Glomerular endothelial cell (primary cell): ENCODE measurements around a stretch of chr6.

- RAMPAGE, long total RNA = no peak
Measured at GRCh38 chr6:3380551-3381256, 76.1 kb downstream of the SLC22A23 start.

DNA sequence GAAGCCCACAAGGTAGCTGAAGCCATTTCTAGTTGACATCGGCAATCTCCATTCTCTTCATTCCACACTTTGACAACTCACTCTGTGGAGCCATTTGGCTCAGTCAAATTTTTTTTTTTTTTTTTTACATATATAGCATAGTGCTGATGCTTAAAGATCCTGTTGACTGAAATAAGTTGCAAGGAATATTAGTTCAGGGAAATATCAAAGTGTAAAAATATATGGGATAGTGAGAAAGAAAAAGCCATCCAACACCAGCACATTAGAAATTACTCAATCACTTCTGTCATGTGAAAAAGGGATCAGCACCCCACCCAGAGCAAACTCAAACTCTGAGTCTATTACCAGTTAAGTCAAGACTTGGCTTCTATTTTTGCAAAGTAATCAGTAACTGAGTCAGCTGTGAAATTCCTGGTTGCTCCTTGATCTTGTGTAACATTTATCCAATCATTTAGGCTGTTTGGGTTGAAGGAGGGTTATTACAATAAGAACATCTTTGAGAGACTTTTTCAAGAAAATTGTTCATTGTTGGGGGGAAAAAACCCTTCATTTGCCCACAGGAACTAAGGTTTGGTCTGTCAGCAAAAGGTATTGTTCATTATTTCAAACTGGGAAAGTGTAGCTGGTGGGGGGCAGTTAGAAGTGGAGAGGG is 51.2 kb downstream of the SLC22A23 start:
- RAMPAGE, long total RNA = no peak

- RAMPAGE, long total RNA = no peak
Measured at GRCh38 chr6:3409752-3410360, 47.0 kb downstream of the SLC22A23 start.

GRCh38 chr6:3444325-3445391 is 12.2 kb downstream of the SLC22A23 start:
- RAMPAGE, long total RNA = no peak

- RAMPAGE, long total RNA = no peak
Measured at GRCh38 chr6:3454043-3454650, 2.7 kb downstream of the SLC22A23 start.

DNA sequence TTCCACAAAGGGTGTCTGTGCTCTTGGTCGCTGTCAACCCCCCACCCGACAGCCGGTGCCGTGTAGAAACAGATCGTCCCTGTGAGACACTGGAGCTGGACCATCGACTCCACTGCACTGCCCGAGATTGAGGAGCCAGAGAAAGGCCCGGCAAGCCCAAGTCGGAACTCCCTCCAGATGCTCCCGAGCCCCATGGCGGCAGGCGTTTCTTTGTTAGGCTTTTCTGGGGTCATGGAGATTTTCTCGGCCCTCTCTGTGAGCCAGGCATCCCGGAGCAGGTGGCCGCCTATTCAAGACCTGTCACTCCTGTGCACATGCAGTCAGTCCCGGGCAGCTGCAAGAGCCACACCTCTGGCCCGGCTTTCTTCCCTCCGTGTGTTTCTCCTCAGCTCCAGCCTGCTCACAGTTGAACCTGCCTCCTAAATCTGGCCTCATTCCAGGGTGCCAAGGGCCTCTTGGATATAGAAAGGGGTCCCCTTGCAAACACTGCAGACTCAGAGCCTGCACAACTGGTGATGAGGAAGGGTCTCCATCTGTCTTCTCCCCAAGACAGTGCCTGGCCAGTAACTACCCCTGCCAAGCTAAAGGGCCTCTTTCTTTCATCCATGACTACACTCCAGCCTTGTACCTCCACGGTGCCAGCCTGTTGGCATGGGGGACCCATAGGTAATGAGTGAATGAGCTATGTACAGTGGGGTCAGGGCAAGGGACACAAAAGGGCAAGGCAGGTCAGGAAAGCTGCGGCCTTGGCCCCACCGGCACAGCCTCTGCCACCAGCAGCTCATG is 25.7 kb downstream of the PXDC1 start:
- RAMPAGE, long total RNA = no peak

DNA sequence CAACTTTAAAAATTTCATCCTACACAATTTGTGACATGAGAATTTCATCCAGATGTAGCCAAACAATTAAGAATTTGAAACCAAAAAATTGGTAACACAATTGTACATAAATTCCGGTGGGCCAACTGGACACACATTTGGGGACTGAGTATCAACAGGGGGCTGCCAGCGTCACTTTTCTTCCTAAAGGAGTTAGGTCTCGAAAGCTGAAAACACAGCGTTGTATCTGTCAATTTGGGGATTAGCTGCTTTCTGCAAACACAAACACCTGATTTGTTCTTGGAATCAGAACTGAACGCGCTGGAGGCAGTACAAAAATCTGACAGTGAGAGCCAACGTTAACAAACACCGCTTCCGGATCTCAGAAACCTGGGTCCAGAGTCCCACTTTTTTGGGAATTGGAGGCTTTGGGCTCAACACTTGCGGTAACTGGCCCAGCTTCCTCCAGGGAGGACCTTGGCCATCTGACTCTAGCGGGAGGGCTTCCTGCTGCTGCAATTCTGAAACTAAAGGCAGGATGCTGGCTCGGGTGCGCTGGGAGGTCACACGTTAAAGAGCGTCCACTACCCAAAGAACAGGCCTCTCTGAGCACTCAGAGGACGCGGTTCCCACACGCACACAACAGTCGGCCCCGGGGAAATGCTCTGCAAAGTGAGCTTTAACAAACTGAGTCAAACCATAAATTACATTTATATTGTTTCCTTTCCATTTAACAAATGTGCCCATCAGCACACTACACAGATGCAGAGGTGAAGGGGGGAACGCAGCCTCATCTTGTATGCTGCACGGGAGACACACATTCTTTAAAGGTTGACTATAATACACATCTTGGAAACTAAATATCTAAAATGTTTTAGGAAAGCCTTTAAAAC is 8.6 kb downstream of the PXDC1 start:
- RAMPAGE, long total RNA = no peak

DNA sequence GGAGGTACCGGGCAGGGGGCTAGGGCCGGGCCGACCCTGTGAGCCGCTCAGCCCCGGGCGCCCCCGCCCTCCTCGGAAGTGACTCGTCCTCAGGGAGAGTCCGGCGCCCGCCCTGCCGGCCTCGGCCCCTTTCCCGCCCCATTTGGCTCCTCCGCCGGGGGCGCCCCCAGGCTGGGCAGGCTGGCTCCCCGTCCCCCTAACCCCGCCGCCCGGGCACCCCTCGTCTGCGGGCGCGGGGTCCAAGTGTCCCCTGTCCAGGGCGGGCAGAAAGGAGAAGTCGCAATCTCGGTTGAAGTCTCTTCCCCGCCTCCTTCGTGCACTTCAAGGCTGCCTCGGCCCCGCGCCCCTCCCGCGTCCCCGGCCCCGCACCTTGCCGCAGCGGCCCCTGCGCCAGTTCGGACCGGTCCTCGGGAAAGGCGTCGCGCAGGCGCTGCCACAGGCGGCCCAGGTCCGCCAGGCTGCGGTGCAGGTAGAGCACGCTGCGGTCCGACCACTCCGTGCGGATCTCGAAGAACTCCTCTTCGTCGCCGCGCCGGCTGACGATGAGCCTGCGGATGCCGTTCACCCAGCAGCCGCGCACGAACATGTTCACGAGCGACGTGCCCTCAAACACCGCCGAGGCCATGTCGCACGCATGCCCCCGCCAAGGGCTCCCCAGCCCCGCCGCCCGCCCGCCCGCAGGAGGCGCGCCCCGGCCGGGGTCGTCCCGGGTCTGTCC is 447 bp downstream of the PXDC1 start:
- RAMPAGE, long total RNA = no peak

DNA sequence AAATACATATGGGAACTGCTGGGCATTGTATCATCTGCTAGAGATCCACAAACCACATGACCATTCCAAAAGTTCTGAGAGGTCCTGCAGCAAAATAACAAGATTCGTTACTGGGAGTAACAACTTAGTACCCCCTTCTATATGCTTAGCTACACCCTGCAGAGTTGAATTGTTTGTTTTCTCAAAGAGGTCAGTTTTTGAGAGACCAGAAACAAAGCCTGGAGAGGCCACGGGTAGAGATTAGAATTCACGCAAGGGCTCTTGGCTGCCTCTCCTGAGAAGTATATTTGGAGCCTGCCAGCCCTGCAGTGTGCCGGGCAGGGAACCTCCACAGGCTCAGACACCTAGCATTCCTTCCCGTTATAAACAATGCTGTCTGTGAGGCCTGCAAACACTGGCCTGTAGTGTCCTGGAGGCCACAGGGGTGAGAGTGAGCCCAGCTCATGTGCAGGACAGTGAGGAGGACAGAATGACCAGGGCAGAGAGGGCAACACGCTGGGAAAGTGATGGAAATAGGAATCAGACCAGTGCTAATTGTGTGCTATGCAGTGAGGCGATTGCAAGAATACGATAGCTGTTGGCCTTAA is 48.0 kb upstream of the FAM50B start:
- RAMPAGE, long total RNA = no peak

DNA sequence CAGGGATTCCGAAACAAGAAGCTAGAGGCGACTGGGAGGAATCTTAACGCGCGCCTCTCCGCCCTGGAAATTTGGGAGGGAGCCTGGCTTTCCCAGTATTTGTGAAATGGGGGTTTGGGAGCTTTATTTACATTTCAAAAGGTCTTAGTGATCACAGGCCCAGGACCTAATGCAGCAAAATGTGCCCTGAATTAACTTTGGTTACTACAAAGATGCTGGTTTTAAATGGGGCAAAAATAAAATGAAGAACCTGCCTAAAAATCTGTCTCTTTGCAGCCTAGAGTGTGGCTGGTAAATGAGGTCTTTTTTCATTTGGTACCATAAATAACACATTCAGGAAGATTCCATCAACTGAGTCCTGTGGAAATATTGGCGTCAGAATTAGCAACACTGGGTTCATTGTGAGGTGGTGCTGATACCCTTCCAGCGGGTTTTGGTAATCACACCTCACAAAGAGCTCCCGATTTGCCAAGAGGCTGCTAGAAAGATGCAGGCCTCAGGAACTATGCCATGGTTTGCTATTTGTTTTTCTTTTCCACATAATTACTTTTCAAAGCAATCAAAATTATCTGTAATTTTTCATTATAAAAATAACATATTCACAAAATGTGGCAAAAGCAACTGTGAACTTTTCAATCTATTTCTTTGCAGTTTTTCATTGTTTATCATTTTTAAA is 55.3 kb downstream of the FAM50B start:
- RAMPAGE, long total RNA = no peak

GRCh38 chr6:3913877-3914143 is 64.6 kb downstream of the FAM50B start:
- RAMPAGE, long total RNA = no peak

GRCh38 chr6:4316893-4317392 is 181.6 kb upstream of the ECI2 start:
- RAMPAGE, long total RNA = no peak

DNA sequence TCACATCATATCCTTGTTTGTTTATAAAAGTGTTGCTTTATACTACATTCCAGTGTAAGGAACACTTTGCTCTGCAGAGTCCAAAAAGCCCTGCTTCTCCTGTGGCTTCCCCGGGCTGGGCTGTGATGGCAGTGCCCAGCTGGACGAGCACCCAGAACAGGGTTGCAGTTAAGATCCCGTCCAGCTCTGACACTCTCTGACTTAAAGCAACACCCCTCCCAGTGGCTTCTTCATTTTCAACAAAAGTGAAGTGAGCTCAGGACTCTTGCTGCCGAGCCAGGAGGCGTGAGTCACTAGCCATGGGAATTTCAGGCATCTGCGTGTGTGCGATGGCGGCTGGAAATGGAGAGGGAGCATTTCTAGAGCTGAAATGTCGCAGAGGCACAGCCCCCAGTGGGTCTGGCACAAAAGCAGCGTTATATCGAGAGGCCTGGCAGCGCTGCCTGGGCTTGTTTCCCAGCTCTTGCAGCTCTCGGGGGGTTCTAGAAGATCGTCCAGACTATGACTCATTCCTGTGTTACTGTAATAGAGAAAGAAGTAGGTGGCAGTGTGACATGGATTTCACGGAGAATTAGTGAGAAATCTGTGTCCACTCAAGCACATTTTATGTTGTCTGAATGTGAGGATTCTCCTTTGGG is 216.5 kb upstream of the ECI2 start:
- RAMPAGE, long total RNA = no peak

GRCh38 chr6:4446954-4447432 is 311.6 kb upstream of the ECI2 start:
- RAMPAGE, long total RNA = no peak

DNA sequence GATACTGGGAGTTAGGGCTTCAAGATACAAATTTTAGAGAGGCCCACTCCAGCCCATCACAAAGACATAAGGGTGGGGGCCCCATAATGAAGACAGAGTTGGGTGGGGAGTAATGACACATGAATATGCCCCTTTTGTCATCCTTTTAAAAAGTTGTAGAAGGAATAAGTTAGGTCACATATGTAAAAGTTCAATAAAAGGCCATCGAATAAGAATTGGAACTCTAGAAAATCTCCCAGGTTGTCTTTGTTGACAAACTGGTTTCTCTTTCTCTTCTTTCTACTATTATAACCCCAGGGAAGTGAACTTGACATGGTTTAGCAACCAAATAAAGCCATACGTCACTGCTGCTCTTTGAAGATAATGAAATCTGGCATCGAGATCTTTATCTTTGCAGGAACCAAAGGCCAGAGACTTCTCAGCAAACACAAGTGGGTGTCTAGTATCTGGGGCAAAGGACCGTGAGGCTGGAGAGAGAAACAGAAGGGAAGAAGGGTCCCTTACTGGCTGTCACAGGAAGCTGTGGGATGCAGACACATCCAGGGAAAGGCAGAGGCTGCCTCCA is 286.7 kb upstream of the CDYL start:
- RAMPAGE, long total RNA = no peak

- RAMPAGE, long total RNA = no peak
Measured at GRCh38 chr6:4606863-4607916, 169.0 kb upstream of the CDYL start.

DNA sequence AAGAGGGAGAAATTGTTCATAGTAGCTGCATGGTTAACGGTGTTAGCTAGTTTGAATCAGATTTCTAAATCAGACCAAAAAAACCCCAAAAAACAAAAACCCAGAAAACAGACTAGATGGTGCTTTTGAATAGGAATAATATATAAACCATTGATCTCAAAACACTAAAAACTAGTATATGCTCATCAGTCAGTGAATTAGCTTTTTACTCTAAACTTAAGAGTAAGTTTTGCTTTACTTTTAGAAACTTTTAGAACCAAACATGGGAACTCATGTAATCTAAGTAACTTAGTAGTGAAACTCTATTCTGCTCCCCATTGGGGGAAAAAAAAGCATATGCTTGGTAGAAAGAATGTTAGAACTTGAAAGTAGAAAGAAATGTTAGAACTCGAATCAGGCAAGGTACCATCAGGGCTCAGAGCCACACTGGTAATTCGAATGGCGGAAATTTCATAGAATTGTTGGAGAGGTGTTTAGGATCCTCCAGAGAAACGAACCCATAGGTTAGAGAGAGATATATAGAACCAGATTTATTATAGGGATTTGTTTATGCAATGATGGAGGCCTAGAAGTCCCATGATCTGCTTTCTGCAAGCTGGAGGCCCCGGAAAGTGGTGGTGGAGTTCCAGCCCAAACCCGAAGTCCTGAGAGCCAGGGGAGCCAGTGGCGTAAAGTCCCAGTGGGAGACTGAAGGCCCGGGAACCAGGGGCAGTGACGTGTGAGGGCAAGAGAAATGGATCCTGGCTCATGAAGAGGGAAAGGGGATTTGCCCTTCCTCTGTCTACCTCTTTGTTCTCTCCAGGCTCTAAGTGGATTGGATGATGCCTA is 29.0 kb downstream of the CDYL start:
- RAMPAGE, long total RNA = no peak

DNA sequence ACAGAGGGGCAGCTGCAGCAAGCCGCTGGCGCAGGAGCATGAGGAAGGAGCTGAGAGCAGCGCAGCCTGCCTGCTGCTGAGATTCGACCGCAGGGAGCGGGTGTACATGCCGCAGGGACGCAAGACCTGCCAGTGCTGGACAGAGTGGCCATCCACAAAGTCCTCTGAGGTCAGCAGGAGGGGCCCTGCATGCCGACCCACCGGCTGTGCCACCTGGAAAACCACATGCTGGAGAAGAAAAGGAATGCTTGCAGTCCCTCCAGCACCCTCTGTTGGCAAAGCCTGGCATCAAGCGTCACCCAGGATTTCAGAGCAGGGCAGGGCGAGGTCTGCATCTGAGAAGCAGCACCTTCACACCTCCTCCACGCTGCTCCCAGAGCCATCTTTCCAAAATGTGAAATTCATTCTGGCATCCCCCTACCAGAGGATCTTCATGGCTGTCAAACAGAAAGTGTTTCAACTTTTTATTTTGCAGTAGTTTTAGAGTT is 29.8 kb downstream of the CDYL start:
- RAMPAGE, long total RNA = no peak

DNA sequence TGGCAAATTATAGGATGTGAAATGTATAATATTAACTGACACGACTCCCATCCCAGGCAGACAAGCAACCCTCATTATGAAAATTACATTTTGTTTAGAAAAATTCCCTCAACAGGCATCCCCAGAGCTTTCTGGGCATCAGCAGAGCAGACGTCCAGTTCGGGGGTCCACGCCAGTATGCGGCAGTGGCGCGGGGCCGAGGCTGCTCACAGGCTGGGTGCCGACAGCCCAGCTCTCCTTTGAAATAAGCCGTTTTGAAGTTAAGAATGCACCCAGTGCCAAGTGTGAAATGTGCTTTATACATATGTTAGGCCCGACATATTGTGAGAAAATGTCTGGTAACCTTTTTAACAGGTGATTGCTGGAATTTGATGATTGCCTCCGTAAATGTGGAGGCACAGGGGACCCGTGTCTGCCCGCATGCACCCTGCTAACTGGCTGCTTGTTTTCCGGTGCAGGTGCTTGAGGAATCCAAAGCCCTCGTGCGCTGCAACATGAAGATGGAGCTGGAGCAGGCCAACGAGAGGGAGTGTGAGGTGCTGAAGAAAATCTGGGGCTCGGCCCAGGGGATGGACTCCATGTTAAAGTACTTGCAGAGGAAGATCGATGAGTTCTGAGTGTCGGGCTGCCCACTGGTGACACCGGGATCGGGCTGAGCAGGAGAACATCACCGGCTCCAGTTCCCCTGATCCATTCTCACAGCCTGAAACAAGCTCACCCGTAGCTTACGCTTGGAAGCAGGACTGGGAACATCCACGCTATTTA is 50.2 kb downstream of the RPP40 start:
- RAMPAGE, long total RNA = no peak

GRCh38 chr6:5032724-5033151 is 28.9 kb upstream of the RPP40 start:
- RAMPAGE, long total RNA = no peak